Gastrocnemius medialis (tissue), 3 donors: ENCODE measurements around the gene ITGA5.

GRCh38 chr12:53825121-53825719, 98.0 kb upstream of the CALCOCO1 start:
- PRO-cap = no peak
- RAMPAGE, long total RNA, 3 experiments = no peak in any of the 3 experiments

- PRO-cap = no peak
- RAMPAGE, long total RNA, 3 experiments = no peak in any of the 3 experiments
Observed at GRCh38 chr12:53978153-53978828, 5.4 kb downstream of the HOXC11 start.

DNA sequence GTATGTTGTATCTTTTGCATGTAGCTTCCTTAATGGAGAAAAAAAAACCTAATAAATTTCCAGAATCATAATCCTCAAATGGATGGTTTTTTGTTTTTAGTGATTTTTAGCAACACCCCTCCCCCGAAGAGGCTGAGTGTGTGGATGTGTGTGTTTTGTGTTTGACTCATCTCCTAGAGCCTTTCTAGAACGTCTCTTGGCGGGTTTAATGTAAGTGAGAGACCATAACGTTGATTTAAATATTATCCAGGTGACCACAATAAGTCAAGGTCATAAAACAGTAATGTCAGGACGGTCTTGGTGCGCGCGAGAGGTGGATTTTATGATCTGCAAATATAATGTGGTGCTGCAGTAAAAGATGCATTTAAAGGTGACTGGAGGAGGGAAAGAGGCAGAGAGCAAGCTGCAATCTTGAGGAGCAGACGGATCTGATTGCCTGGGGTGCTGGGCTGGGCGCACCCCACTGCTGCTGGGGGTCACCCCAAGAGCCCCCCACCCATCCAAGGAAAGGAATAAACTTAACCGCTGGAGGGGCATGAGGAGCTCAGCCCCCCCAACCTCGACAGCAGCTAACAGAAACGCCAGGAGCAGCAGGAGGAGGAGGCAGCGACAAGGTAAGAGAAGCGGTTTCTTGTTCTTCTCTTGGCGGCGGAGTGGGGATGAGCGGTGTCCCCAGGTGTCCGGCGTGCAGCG, 5.4 kb downstream of the HOXC10 start:
- PRO-cap = unidirectional peak, plus-strand start at position 404 of the sequence
- RAMPAGE, long total RNA, 3 experiments = no peak in any of the 3 experiments

DNA sequence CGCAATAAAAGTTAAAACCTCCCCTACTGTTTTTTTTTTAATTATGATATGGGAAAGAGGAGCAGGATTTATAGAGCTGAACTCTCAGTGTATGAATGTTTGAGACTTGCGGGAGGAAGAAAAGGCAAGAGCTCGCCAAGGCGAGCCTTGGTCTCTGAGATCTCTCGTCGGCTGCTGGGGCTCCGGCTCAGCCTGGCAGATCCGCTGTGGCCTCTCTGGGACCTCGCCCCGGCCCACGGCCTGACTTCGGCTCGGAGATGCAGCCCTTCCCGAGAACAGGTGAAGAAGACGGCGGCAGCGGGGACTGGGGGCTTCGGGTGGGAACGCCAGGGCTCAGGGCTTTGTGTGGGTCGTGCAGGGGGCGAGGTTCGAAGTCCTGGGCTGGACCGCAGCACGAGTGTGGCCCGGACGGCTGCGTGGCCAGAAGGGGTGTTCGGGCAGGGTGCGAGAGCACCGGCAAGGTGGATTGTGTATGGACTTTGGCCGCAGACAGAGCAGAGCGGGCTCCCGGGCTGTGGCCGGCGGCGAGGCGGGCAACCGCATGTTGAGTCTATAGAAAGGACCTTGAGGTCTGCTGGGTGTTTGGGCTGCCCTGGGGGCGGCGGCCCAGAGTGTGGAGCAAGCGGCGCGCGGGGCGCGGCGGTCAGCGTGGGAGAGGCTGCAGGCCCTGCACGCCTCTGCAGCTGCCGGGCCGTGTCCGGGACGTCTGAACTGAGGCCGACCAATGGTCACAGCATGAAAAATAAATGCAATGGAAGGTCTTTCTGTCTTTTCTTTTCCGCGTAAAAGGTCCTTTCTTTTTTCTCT, 5.8 kb upstream of the HOXC9 start:
- PRO-cap = bidirectional peak, plus-strand start outside the sequence, minus-strand start at position 543 of the sequence
- RAMPAGE, long total RNA, 3 experiments = no peak in any of the 3 experiments

GRCh38 chr12:54036873-54037358, 4.1 kb downstream of the HOXC5 start:
- PRO-cap = unidirectional peak, plus-strand start at chr12:54037161
- RAMPAGE, long total RNA, 3 experiments = no peak in any of the 3 experiments

- PRO-cap = no peak
- RAMPAGE, long total RNA, 3 experiments = no peak in any of the 3 experiments
Observed at GRCh38 chr12:54080362-54080815, 26.8 kb downstream of the HOXC4 start.

DNA sequence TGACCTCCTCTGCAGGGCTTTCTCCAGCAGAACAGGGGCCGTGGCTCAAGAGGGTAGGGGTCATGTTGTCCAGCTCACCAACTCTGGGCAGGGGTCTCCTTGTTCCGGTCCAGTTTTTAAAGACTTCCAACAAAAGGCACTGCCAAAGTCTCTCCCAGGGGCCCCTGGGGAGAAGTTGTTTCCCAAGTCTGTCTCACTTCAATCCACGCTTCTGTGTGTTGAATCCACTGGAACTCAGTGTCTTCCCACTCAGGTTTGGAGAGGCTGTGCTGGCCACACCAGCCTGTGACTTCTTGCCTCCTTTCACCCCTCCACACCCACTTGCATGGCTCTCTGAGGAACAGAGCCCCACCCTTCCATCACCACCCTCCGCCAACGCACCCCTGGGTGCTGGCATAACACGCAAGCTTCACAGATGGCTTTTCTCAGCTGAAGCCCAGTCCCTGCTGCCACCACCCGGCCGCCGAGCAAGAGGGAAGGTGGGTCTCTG, 41.8 kb downstream of the SMUG1 start:
- PRO-cap = no peak
- RAMPAGE, long total RNA, 3 experiments = no peak in any of the 3 experiments

GRCh38 chr12:54173027-54173788, 15.6 kb downstream of the SMUG1 start:
- PRO-cap = no peak
- RAMPAGE, long total RNA, 3 experiments = no peak in any of the 3 experiments

DNA sequence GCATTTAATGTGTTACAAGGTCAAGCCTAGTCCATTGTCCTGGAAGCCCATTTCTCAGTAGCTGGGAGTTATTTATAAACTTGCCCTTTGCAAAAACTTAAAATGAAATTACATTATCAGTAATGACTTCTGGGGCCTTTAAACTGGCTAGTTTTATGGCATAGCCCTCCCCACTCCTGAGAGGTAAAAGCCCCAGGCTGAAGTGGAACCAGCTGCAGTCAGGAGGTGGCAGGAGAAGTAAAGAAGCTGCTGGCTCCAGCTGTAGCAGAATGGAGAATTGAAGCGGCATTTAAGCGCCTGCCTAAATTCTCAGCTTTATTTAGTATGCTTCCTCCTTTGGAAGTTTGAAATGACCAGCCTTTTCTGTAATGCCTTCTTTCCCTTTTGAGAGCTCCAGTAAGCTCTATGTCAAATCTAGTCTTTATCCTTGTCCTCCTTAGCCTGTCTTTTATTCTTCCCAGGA, 12.5 kb downstream of the COPZ1 start:
- PRO-cap = no peak
- RAMPAGE, long total RNA, 3 experiments = no peak in any of the 3 experiments

DNA sequence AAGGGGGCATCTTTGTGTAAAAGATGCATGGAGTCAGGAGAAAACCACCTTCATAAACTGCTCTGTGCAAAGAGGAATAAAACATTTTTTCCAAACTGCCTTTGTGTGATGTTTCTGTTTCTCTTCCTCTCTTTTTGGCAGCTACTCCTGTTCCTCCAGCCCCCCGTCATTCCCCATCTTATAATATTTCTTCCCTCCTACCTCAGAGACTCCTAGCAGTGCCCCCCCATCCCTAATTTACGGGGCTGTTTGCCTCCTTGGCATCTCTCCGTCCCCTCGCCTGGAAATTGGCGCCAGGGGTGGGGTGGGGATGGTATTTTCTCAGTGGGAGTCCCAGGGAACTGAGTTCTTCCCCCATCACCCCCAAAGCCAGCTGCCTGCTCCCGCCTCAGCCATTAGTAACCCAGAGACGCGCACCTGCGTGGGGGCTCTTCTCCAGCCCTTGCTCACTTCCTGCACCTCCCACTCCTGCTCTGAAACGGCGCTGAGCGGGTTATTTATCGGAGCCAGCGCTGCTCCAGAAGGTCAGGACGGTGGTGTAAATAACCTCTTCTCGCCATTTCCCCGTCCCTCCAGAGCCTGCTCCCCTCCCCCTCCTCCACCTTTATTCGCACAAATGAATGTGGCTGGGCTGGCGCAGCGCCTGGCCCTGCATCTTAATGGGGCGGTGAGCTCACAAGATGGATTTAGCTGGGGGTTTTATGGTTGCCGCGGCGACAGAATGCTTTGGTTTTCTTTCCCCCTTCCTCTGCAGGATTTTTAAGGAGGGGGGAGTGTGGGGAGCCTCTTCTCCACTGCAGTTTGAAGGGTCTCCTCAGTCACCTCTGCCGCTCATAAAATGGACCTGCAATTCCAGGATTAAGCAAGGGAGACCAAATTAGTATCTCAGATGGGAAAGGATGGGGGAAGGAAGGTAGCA, 12.3 kb downstream of the GPR84 start:
- PRO-cap = no peak
- RAMPAGE, long total RNA, 3 experiments = no peak in any of the 3 experiments

GRCh38 chr12:54356282-54356871, 7.9 kb downstream of the GPR84 start:
- PRO-cap = no peak
- RAMPAGE, long total RNA, 3 experiments = no peak in any of the 3 experiments

DNA sequence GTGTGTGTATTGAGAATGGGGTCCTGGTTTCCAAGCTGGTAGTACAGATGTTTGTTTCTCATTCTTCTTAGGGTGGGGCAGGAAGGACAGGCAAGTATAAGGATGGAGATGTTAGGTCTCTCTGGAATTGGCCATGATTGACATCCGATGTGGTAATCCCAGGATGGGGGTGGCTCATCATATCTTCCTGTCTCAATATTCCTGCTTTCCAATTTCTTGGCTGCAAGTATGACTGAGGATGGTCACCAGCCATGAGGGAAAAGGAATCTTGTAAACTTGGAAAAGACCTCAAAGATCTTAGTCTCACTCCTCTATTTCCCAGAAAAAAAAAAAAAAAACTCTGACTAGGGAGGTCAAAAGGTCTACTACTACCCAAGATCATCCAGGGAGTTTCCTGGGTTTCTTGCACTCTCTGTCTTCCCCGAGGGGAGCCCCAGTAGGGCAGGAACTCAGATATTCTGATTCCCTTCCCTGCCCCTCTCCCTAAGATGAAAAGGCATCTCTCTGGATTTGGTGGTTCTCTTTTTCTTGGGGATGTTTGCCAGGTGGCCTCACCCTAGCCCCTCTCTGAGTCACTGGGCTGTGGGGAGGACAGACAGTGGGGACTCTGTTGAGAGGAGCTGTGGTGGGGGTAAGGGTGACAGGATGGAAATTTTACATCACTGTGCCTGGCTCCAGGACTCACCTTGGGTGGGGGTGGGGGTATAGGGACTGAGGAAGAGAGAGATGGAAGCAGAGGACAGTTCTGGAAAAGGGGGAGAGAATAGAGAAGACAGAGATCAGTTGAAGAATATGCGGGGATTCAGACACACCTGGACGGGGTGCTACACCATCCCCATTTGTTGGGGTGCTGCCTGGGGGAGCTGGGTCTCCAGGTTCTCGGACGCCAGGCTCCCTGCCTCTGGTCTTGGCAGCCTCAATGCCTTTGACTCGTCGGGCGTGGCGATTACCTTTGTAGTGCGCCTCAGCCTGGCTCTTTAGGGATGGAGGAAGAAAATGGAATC, 9.2 kb upstream of the GPR84 start:
- PRO-cap = no peak
- RAMPAGE, long total RNA, 3 experiments = no peak in any of the 3 experiments

- PRO-cap = no peak
- RAMPAGE, long total RNA, 3 experiments = no peak in any of the 3 experiments
Observed at GRCh38 chr12:54378572-54379007, 5.9 kb downstream of the ZNF385A start.

DNA sequence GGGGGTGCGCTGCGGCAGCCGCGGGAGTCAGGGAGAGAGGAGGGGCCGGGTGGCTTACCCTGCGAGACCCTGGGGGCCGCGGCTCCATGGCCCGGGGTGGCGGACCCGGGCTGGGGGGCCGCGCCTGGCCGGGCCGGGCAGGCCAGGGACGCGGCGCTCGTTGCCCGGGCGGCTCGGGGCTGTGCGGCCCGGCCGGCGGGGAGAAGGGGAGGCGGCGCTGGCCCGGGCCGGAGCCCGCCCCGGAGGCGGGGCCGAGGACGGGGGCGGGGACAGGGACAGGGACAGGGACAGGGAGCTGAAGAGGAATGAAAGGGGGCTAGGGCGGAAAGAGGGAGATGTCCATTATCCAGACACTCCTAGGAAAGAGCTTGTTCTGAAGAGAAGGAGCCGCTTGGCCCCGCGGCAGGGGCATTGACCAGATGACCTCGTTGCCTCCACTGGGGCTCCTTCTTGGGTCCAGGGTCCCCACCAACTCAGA, 5.5 kb downstream of the ZNF385A start:
- PRO-cap = bidirectional peak, plus-strand start at position 309 of the sequence, minus-strand start at position 183 of the sequence
- RAMPAGE, long total RNA, 3 experiments = no peak in any of the 3 experiments

- PRO-cap = no peak
- RAMPAGE, long total RNA, 3 experiments = no peak in any of the 3 experiments
Observed at GRCh38 chr12:54386849-54387464, 2.4 kb upstream of the ZNF385A start.

- PRO-cap = no peak
- RAMPAGE, long total RNA, 3 experiments = no peak in any of the 3 experiments
Observed at GRCh38 chr12:54394546-54395529, 10.3 kb upstream of the ZNF385A start.

DNA sequence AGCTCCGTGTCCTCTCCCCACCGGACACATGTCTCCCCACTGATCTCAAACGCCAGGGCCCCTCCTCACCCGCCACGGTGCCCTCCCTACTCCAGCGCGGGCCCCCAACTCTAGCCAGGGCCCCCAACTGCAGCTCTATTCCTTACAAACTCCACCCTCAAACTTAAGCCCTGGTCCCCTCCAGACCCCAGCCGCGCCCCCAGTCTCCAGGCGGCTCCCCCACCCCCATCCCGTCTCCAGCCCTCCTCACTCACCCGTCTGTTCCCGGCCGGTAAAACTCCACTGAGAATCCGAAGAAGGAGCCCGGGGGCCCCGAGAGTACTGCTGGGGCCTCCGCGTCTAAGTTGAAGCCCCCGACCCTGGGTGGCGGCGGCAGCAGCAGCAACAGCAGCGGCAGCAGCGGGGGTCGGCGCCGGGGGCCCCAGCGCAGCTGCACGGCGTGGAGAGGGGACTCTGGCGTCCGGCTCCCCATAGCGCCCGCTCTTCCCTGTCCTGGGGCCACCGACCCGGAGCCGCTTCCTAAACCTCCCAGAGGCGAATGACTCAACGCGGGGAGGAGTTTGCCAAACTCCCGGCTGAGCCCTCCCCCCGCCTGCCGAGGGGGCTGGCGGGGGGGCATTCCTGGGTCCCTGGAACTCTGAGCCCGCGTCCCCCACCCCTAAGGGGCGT, at the start of gene ITGA5:
Gene ITGA5 (minus strand): TSS at position 540 of the 669 bp plus-strand sequence.
- PRO-cap = bidirectional peak, plus-strand start at position 604 of the sequence, minus-strand start at position 540 of the sequence
- RAMPAGE, long total RNA, 3 experiments = start-site peak on the minus strand in 2 of 3 experiments, centred at positions 492 to 515 of the sequence, 81 to 108 reads per replicate

DNA sequence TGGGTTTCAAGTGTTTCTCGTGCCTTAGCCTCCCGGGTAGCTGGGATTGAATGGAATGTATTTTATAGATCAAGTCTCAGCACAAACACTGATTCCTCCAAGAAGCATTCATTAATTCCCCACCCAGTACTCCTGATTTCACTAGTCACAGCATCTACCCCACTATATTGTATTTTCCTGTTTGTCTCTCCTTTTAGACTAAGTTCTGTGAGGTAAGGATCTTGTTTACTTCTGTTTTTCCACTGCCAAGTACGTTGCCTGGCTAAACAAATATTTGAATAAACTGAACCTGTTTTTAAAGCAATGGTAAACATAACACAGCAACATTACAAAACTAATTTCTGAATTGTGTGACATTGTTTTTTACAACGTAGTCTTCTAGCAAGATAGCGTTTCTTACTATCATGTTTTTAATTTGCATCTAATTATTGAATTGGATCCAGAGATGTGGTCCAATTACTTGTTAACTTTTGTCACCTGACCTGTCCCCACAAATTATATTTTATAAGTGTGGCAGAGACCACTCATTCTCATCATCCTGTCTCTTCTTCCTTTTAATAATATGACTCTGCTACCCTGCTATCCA, 16.5 kb upstream of the ITGA5 start:
- PRO-cap = no peak
- RAMPAGE, long total RNA, 3 experiments = no peak in any of the 3 experiments

- PRO-cap = no peak
- RAMPAGE, long total RNA, 3 experiments = no peak in any of the 3 experiments
Observed at GRCh38 chr12:54439406-54439918, 20.4 kb upstream of the ITGA5 start.

DNA sequence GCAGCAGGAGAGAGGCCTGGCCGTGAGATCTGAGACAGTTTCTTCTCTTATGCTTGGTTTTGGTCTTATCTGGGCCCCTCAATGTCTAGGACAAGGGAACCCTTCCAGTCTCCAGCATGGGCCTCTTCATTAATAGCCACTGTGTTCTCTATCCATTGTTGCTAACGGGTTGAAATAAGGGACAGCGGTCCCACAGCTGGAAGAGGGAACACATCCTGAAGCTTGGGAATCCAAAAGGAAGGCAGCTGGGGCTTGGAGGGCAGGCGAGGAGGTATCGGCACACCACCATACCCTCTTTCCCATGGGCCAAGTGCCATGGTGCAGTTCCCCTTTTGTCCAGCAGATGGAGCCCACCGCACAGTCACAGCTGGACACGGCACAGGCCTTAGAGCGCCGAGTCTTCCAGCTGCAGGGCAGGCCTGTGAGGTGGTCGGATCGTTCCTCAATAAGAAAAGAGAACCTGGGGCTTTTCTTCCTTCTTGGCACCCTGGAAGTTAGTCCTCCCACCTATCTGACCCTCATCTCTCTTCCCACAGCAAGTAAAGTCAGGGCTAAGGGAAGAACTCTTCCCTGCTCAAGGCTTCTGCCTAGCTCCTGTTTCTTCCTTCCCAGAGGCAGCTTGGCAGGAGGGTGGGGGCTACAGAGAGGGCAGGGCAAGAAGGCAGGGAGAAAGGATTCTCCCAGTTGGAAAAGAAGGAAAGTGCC, 8.8 kb downstream of the PPP1R1A start:
- PRO-cap = no peak
- RAMPAGE, long total RNA, 3 experiments = no peak in any of the 3 experiments